ENCODE results near the genes TMX4, MKKS and SLX4IP.

DNA sequence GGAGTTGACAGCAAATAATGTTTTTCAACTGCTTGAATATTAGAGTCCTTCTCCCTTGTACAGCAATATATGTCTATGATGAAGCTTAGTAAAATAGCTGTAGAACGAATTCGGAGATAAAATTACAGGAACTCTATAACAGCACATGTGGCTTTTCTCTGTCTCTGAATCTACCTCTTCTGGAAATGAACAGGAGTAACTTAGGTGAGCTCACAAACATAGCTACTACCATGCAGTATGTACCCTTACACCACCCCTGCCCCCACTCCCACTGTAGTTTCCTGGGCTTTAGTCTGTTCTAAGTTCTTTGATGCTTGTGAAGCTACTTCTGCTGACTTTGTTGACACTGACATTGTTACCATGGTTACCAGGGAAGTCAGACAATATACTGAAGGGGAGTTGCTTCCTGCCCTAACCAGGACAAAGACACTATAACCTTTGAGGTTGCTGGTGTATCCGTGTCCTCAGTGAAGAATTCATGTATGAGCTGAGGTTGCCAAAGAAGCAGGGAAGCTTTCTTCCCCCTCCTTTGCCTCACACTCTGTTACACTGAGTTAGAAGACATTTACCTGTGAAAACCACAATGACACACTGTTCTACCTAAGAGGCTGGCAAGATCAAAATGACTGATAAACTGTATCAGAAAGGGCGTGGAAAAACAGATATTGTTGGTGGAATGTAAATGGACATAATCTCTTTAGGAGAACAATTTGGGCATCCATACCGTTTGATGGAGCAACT, 35.6 kb upstream of the SHLD1 start:
- PRO-cap, 7 experiments = peak in 1 of 7 experiments; most common plus-strand start position 479 of the sequence (in 1); most common minus-strand start position 187 of the sequence (in 1)
- RAMPAGE, long total RNA, 2 experiments = no peak in any of the 2 experiments

DNA sequence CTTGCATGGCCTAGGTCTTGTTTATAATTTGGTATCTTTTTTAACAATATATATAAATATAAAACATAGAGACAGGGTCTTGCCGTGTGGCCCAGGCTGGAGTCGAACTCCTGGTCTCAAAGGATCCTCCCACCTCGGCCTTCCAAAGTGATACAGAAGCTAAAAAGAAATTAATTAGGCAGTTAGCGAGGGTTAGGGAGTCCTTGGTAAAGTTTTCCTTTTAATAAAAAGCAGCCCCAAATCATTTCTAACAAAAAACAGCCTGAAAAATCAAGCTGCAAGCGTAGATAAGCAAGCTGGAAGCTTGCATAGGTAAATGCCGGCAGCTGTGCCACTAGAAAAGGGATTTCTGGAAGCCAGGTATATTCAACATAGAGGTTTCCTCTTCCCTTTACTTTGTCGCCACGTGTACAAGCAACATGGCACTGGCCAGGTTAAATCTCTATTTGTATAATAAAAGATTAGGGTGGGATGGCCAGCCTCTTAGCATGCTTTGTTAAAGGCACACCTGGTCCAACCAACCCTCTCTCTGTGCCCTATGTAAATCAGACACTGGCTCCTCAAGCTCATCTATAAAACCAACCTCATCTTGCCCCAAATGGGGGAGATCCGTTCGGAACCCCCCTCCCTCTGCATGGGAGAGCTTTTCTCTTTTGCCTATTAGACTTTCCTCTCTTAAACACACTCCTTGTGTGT, 3.2 kb downstream of the SHLD1 start:
- PRO-cap, 7 experiments = no peak in any of the 7 experiments
- RAMPAGE, long total RNA, 2 experiments = no peak in any of the 2 experiments

DNA sequence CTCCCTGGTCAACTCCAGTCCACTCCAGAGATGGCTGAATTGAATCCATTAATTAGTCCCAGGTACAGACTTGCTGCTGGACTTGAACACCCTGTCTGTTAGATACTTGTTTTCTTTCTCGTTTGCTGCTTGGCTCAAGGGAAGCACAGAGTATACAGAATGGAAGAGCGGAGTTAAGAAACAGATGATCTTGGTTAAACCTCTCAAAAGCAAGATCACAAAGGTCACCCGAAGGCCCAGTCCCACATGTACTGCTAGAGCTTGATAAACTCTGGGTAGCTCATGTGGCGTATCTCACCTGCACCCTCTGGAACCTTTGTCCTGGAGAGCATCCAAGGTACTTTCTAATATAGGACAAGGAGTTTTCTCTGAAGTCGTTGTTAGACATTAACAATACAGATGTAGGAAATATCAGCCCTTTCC, 31.9 kb downstream of the SHLD1 start:
- PRO-cap, 7 experiments = no peak in any of the 7 experiments
- RAMPAGE, long total RNA, 2 experiments = no peak in any of the 2 experiments

GRCh38 chr20:5918872-5919224, 7.5 kb downstream of the CHGB start:
- PRO-cap, 7 experiments = no peak in any of the 7 experiments
- RAMPAGE, long total RNA, 2 experiments = no peak in any of the 2 experiments

- PRO-cap, 7 experiments = no peak in any of the 7 experiments
- RAMPAGE, long total RNA, 2 experiments = no peak in any of the 2 experiments
These were observed 19.5 kb downstream of the LRRN4 start for GRCh38 chr20:6034086-6034945.

DNA sequence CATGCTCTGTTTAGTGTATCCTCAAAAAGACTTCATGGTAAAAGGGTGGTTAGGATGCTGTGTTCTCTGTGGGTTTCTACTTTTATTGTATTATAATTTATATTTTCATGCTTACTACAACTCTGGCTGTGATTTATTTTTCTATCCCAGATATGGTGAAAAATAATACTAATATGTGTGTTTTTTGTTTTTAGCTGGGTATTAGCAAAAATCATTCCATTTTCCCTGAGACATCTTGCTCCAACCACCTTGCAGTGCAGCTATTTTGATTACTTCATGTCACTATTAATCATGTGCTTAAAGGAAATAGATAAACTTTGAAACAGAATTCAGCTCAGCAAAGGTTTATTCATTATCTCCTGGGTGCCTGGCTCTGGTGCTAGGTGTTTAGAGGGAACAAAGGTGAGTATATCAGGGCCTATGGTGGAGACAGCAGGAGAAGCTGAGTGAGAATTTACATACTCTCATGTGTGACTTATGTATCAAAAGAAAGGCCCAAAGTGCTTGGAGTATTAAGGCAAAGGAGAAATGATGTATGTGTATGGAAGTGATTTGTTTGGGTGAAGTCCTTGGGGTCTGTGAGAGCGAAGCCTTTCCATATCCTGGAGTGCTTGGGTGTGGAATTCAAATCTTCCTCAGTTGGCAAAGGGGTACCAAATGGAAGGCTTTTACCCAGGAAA, 63.9 kb upstream of the BMP2 start:
- PRO-cap, 7 experiments = no peak in any of the 7 experiments
- RAMPAGE, long total RNA, 2 experiments = no peak in any of the 2 experiments

DNA sequence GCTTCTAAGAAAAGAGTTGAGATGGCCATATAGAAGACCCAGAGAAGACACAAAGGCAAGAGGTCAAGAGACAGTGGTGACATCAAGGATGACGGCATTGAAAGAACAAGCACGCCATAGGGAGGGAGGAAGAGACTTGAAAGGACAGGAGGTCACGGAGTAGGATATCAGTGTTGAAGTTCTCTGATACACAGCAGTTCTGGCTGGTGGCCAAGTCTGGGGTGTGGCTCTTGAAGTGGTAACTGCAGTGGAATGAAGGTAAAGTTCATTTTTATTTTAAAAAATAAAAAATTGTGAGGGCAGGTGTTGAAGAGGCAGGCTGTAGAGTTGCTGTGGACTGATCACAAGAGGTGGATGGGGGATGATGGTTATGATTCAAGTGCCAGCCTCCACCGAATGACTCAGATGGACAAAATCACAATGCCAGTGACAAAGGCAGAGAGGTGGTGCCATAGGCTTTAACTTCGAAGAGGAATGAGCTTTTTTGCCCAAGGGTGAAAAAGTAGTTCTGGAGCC, 53.2 kb upstream of the BMP2 start:
- PRO-cap, 7 experiments = no peak in any of the 7 experiments
- RAMPAGE, long total RNA, 2 experiments = no peak in any of the 2 experiments

DNA sequence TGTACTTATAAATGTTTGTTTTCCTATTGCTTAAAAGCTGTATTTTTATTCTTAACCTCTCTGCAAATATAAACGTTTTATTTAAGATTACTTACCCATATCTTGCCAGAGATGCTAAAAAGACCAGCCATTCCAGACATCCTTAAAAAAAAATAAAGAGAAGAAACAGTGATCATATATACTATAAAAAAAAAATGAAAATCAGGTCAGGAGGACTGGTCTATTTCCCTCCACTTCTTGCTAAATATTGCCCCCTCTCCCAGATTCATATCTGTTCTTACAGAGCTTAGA, 23.7 kb downstream of the TMX4 start:
- PRO-cap, 7 experiments = no peak in any of the 7 experiments
- RAMPAGE, long total RNA, 2 experiments = no peak in any of the 2 experiments

DNA sequence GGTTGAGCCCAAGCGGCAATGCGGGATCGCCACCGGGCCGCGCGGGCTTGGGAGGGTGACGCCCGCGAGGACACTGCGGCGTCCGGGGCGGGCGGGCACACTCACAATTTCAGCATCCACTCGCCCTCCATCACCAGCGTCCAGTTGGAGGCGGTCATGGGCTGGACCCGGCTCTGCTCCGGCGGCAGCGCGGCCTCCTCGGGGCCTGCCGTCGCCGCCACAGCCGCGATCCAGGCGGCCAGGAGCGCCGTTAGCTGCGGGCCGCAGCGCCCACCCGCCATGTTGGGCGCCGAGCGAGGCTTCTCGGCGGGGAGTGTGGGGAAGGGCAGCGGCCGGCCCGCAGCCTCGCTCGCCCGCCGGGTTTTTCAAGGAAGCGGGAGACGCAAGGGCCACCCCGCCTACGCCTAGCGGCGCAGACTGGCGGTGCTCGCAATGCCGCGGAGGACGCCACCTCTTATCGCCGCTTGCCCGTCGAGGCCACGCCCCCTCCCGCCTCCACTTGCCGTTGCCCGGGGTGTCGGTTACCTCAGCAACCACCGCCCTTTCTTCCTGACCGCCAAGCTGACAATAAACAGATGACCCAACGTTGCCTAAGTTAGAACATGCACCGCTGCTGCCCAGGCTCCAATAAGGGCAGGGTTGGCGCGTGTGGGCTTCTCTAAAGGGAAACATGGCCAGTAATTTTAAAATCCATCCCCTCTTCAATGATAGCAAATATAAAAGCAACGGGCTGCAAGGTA, at the start of gene TMX4:
Gene TMX4 (minus strand): TSS at position 429 of the 740 bp plus-strand sequence.
- PRO-cap, 7 experiments = peak in 7 of 7 experiments; most common plus-strand start position 574 of the sequence (in 6); most common minus-strand start position 429 of the sequence (in 3)
- RAMPAGE, long total RNA, 2 experiments = no peak in any of the 2 experiments

GRCh38 chr20:8583355-8584063, 451.4 kb downstream of the PLCB1 start:
- PRO-cap, 7 experiments = no peak in any of the 7 experiments
- RAMPAGE, long total RNA, 2 experiments = no peak in any of the 2 experiments

DNA sequence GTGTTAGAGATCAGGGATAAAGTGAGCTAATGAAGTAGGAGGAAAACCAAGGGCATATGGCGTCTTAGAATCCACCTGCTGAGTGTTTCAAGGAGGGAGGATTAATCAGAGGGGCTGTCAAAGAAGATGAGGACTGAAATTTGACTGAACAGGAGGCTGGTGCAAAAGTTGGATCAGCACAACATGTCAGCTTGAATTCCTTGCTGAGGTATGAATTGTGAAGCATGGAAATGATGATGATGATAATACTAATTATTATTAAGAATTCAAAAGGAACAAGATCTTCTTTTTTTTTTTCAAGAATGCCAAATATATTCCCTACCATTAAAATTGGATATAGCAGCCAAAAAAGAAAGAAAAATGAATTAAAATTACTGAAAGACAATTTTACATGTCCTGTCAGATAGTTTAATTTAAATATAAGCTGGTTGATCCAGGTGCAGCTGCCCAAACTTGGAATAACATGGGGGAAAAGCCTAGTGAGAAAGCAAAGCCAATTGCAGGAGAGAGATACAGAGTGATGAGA, 39.5 kb downstream of the PLCB4 start:
- PRO-cap, 7 experiments = no peak in any of the 7 experiments
- RAMPAGE, long total RNA, 2 experiments = no peak in any of the 2 experiments

DNA sequence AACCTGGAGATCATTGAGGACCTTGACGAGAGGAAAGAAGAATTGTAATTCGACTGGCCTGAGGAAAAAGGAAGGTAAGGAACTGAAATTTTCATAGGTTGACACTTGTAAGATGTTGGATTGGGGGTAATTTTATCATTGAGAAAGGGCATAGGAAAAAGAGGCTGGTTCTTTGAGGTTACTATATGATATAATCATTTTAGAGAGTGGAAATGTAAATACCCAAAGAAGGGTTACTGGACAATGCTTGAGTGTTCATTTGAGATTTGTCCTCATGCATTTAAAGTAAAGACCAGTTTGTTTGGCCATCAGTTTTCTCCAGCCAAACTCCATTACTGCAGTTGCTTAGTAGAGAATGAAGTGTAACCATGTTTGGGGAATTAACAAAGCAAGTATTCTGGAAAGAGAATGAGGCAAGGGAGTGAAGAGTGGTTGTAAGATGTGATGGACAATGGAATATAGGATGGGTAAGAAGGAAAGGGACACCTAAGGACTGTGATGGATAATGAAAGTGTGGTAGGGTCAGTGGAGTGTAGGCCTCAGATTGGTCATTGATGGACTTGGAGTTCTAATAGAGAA, 165.8 kb downstream of the PLCB4 start:
- PRO-cap, 7 experiments = no peak in any of the 7 experiments
- RAMPAGE, long total RNA, 2 experiments = no peak in any of the 2 experiments

DNA sequence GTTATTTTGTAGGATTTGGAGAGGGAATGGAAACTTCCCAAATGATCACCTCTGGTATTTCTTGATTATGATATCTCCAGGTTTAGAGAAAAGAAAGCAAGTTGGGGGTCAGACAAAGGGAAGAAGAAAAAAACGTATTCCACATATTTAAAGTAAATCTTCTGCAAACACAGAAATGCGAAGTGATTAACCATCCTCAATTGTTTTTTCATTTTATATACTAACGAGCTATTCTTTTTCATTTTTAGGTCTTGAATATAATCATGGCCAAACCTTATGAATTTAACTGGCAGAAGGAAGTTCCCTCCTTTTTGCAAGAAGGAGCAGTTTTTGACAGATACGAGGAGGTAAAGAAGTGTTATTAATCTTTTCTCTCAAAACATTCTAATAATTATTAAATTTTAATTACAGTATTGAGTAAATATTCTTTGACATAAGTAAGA, 206.8 kb upstream of the LAMP5 start:
- PRO-cap, 7 experiments = no peak in any of the 7 experiments
- RAMPAGE, long total RNA, 2 experiments = no peak in any of the 2 experiments

GRCh38 chr20:9538176-9538731, 23.9 kb downstream of the LAMP5 start:
- PRO-cap, 7 experiments = no peak in any of the 7 experiments
- RAMPAGE, long total RNA, 2 experiments = no peak in any of the 2 experiments

DNA sequence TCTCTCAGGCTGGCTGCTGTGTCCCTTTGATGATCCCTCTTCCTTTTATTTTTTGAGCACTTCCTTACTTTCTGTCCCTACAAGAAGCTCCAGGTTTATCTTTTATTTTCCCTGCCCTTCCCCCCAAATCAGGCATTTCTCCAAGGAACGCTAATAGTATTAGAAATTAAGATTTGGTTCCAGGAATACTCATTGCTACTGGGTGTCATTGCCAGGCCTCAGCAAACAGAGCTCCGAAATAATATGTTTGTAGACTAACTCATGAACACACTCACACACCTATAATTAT, 68.5 kb downstream of the LAMP5 start:
- PRO-cap, 7 experiments = no peak in any of the 7 experiments
- RAMPAGE, long total RNA, 2 experiments = no peak in any of the 2 experiments

- PRO-cap, 7 experiments = peak in 7 of 7 experiments; most common plus-strand start chr20:10216698 (in 6); most common minus-strand start chr20:10216588 (in 3)
- RAMPAGE, long total RNA, 2 experiments = no peak in any of the 2 experiments
These were observed 2.3 kb upstream of the SNAP25 start for GRCh38 chr20:10216312-10216766.

GRCh38 chr20:10249900-10250358, 31.3 kb downstream of the SNAP25 start:
- PRO-cap, 7 experiments = no peak in any of the 7 experiments
- RAMPAGE, long total RNA, 2 experiments = no peak in any of the 2 experiments

DNA sequence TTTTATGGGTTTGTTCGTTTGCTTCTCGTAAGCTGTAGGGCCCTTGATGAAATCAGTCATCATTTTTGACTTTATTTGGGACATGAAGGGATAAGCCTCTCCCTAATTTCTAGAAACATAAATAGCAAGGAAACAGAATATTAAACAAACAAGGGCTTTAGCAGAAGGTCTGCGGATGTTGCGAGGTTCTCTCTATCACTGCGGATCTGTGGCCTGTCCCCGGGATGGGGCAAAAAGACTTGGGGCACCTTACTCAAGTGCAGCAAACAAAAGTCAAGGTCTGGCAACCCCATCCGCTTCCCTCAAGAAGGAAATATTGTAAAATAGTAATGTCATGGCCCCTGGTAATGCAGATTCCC, 104.9 kb downstream of the MKKS start:
- PRO-cap, 7 experiments = no peak in any of the 7 experiments
- RAMPAGE, long total RNA, 2 experiments = no peak in any of the 2 experiments

- PRO-cap, 7 experiments = peak in 7 of 7 experiments; most common plus-strand start chr20:10433789 (in 4); most common minus-strand start chr20:10434204 (in 4)
- RAMPAGE, long total RNA, 2 experiments = start-site peak on the minus strand in 2 of 2 experiments, at chr20:10434155-10434210 at its widest, 122 to 482 reads per replicate
These were observed at the start of gene MKKS for GRCh38 chr20:10433533-10434386. MKKS (minus strand) TSS chr20:10434222.

DNA sequence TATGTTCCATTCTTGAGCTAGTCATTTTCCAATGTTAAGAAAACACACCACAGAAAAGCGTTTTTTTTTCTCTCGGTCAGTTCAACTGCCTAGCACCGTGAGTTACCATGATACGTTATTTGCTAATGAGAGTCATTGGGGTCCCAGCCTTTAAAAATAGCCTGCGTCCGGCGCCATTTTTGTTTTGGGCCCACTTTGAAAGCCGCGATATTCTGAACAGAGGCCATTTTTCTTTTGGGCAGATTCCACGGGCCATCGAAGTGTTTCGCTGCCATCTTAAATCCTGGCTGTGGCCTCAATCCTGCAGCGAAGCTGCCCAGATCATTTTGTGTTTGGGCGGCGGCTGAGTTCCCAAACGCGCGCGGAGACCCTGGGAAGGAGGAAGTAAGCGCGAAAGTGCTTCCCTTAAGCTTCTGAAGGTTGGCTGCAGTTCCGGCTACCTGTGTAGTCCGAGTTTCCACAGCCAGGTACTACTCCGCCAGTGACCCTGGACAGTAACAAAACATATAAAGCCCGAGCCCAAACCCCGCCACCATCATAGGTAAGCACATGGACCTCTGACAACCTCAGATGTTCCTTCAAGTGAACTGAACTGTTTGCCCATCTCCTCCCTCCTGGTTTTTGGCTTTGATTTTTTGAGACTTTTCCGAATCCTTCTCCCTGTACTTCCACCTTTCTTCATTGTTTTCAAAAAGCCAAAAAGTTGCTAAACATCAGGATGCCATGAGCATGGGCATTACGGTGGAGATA, at the start of gene SLX4IP:
Gene SLX4IP (plus strand): TSS at position 393 of the 750 bp plus-strand sequence.
- PRO-cap, 7 experiments = peak in 7 of 7 experiments; most common plus-strand start position 403 of the sequence (in 3); most common minus-strand start position 127 of the sequence (in 7)
- RAMPAGE, long total RNA, 2 experiments = start-site peak on the plus strand in 2 of 2 experiments, centred at positions 401 to 434 of the sequence, 54 to 95 reads per replicate

Data from ovary (tissue), 7 donors.